ENCODE data around the gene LAMC1.

GRCh38 chr1:182382743-182383135 is 8.9 kb downstream of the GLUL start:
- RRBS, result no CpG with 5 or more reads among the region's 1 CpG

GRCh38 chr1:182671583-182672263 is 12.7 kb downstream of the RGS8 start:
- RRBS, result no CpG with 5 or more reads among the region's 15 CpGs

DNA sequence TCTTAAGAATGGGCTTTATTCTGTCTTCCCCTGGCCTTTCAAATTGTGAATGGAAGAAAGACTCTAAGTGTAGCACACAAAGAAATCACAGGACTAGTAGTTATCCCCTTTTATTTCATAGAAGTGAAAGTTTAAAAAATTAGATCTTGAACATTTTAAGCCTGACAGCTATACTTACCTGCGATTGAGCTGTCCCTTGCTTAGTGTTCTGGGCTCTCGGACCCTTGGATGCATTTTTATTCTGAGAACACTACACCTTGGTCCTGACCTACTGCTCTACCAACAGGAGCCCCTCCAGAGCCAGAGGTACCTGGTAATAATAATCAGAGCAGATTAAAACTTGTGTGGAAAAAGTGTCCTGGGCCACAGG is 14.8 kb downstream of the NPL start:
- RRBS, result no CpG with 5 or more reads among the region's 2 CpGs

- RRBS, result no CpG with 5 or more reads among the region's 4 CpGs
Measured at GRCh38 chr1:182840625-182840937, 1.4 kb downstream of the DHX9 start.

DNA sequence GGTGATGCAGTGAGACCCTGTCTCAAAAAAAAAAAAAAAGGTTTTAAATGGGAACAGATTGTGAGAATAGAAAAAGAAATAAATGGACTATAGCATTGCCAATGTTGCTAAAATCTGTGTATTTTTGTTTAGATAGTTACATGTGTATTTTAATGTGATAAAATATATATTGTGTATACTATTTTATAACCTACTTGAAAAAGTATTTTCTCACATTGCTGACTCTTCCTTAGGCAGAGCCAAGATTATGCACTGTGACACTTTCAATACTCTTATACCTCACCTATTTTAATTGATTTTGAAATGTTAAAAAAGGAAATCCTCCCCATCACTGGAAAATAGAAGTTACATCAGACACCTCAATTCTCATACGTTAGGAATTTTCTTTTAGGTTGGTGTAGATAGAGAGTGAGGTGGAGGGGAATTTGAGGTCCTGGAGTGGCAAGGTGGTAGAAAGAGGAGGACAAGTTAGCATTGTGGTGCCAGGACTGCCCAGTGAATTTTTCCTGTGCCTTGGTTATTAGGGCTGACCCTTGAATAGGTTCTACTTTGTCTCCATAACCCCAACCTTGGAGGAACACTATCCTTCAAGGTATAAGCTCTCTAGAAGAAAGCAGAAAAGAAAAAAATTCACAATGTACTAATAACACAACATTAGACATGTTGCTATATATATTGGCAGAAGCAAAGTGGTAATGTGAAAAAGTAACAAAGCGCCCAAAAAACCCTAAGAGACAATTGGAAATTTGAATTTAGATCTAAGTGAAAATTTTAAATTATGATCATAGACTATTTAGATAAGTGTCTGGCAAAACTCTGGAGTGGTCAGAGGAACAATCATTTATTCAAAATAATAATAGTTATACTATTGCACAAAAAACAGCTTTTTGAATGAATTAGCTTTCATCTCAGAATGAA is 11.7 kb downstream of the DHX9 start:
- RRBS, result no CpG with 5 or more reads among the region's 2 CpGs

- RRBS, result no CpG with 5 or more reads among the region's 8 CpGs
Measured at GRCh38 chr1:182855128-182855740, 16.1 kb downstream of the DHX9 start.

DNA sequence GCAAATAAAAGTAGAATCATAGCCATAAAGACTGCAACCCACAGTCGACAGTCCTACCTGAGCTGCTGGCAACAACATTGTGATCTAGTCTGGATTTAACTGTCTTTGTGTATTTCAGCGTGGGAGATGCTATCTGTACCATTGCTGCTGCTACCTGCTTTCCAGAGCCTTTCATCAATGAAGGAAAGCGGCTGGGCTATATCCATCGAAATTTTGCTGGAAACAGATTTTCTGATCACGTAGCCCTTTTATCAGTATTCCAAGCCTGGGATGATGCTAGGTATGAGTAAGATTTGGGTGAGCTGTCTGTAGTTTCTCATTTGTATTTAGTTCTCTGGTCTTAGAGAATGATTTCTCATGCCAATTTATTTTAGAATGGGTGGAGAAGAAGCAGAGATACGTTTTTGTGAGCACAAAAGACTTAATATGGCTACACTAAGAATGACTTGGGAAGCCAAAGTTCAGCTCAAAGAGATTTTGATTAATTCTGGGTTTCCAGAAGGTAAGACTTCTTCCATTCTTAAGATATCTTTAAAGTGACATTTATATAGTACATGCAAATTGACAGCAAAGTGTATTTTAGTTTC is 42.1 kb downstream of the DHX9 start:
- RRBS, result no CpG with 5 or more reads among the region's 6 CpGs

- RRBS, result 91% methylated on average over 9 of the region's 50 CpGs
Measured at GRCh38 chr1:182952499-182953050, 391 bp downstream of the SHCBP1L start.

DNA sequence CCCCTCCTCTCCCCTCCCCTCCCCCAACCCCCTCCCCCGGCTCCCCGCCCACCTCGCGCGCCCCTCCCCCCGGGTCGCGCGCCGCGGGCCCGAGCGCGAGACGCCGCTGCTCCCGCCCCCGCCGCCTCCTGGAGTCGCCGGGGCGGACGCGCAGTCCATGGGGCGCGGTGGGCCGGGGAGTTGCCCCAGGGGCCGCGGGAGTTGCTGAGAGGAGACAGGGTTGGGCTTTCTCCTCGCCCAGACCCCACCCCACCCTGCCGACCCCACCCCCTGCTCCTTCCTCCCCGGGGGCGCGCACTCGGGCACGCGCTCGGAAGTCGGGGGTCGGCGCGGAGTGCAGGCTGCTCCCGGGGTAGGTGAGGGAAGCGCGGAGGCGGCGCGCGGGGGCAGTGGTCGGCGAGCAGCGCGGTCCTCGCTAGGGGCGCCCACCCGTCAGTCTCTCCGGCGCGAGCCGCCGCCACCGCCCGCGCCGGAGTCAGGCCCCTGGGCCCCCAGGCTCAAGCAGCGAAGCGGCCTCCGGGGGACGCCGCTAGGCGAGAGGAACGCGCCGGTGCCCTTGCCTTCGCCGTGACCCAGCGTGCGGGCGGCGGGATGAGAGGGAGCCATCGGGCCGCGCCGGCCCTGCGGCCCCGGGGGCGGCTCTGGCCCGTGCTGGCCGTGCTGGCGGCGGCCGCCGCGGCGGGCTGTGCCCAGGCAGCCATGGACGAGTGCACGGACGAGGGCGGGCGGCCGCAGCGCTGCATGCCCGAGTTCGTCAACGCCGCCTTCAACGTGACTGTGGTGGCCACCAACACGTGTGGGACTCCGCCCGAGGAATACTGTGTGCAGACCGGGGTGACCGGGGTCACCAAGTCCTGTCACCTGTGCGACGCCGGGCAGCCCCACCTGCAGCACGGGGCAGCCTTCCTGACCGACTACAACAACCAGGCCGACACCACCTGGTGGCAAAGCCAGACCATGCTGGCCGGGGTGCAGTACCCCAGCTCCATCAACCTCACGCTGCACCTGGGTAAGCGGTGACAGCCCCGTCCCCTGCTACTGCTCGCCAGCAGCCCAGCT is at the start of gene LAMC1:
Gene LAMC1, plus strand, starts transcription at position 295 of the 1,059 bp plus-strand sequence.
- RRBS, result under 1% methylated on average over 68 of the region's 123 CpGs

GRCh38 chr1:183024665-183024996 is 1.4 kb downstream of the LAMC1 start:
- RRBS, result no CpG with 5 or more reads among the region's 3 CpGs

GRCh38 chr1:183139374-183140076 is 46.5 kb upstream of the LAMC2 start:
- RRBS, result no CpG with 5 or more reads among the region's 4 CpGs

DNA sequence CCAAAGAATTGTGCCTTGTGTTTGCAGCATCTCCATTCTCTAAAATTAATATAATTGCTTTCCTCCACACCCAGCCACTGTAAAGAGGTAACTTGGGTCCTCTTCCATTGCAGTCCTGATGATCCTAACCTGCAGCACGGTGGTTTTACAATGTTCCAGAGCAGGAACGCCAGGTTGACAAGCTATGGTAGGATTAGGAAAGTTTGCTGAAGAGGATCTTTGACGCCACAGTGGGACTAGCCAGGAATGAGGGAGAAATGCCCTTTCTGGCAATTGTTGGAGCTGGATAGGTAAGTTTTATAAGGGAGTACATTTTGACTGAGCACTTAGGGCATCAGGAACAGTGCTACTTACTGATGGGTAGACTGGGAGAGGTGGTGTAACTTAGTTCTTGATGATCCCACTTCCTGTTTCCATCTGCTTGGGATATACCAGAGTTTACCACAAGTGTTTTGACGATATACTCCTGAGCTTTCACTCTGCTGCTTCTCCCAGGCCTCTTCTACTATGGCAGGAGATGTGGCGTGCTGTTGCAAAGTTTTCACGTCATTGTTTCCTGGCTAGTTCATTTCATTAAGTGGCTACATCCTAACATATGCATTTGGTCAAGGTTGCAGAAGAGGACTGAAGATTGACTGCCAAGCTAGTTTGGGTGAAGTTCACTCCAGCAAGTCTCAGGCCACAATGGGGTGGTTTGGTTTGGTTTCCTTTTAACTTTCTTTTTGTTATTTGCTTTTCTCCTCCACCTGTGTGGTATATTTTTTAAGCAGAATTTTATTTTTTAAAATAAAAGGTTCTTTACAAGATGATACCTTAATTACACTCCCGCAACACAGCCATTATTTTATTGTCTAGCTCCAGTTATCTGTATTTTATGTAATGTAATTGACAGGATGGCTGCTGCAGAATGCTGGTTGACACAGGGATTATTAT is 41.3 kb upstream of the LAMC2 start:
- RRBS, result no CpG with 5 or more reads among the region's 7 CpGs

- RRBS, result no CpG with 5 or more reads among the region's 10 CpGs
Measured at GRCh38 chr1:183239614-183240497, 53.8 kb downstream of the LAMC2 start.

GRCh38 chr1:183251936-183252626 is 66.0 kb downstream of the LAMC2 start:
- RRBS, result no CpG with 5 or more reads among the region's 11 CpGs

DNA sequence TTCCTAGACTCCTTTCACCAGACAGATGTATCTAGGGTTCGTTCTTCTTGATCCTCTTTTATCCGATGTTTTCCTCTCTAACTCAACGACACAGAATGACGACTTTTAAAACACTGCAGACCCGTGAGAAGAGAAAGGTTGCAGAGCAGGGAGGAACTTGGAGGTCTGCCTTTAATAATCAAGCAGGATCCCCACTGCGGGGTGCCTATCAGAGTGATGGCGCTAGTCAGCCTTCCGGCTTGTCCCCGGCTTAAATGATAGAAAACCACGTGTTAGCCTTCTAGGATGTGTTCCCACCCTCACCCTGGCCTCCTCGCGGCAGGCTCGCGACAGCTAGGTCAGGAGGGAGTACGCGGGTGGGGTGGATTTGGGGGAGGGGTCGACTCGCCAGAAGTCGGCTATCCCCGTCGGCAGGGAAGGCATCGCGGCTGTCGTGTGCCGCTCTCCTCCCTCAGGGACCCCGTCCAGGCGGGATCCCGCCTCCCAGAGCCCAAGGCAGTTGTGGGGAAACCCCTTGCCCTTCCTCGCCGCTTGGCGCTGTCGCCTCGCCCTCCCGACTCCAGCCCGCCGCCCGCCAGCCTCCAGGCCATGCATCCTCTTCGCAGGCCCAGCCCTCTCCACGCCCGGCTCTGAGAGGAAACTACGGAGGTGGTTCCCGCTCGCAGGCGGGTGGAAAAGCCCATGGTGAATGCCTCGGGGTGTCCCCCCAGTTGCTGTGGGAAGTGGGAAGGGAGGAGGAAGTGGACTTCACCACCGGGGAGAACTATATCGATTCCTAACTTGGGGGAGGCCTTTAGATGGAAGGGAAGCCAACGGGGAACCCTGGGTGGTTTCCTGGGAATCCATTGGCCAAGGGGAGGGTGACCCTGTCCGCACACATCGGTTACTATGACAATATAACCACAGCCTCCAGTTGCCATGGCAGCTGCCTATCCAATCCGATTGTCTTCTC is 1.1 kb upstream of the SMG7 start:
- RRBS, result no CpG with 5 or more reads among the region's 51 CpGs

- RRBS, result no CpG with 5 or more reads among the region's 9 CpGs
Measured at GRCh38 chr1:183562940-183564065, 27.0 kb downstream of the NCF2 start.

DNA sequence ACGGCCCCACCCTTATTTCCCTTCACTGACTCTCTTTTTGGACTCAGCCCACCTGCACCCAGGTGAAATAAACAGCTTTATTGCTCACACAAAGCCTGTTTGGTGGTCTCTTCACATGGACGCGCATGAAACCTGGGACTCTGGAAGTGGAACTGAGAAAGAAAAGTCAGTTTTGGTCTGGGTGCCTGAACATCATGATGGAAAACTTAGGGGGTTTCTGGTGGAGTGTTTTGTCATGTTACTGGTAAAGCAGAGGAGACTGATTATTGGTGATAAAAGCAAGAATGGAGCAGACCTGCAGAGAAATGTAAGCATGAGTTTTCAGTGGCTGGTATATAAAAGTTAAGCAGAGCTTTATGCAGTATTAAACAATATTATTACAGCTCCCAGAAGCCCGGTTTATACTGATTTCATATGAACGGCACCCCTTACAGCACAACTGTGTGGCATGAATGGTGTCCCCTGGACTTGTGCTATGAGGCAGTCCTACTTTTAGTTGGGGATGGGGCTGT is 16.3 kb downstream of the ARPC5 start:
- RRBS, result no CpG with 5 or more reads among the region's 5 CpGs

DNA sequence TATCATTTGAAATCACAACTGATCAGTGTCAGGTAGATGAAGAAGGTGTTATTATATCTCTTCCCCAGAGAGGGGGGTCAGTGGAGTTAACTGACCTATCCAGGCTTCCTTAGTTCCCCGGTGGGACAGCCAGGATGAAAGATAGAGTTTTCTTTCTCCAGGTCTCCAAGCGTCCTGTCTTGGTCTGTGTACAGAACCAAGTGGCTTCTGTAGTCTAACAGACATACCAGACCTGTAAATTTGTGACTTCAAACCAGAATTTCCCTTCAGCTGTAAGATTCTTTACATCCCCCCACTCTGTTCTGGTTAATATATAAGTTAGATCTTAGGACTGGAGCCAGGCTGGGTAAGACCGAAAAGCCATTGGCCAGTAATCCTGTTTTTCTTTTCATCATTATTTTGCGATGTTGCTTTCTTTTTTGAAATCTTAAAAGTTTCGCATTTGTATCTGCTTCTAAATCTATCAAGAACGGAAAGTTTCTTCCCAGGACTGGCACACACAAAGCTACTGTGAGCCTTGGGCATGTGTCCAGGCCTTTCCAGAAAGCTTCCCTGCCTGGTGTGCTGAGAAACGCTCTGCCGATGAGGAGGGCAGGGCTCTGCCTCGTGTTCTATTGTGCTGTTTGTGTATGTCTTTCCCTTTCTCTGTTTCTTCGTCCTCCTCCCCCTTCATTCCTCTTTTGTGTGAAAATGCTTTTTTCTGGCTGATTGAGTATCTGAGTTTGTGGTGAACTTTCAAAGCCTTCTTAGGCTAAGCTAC is 72.3 kb downstream of the RGL1 start:
- RRBS, result no CpG with 5 or more reads among the region's 10 CpGs

GRCh38 chr1:184395860-184396338 is 9.1 kb downstream of the C1orf21 start:
- RRBS, result no CpG with 5 or more reads among the region's 2 CpGs

- RRBS, result no CpG with 5 or more reads among the region's 12 CpGs
Measured at GRCh38 chr1:184479381-184479950, 92.6 kb downstream of the C1orf21 start.